ENCODE data around the genes OR52E4, CNGA4, DCHS1 and OR10A2.

GRCh38 chr11:5880287-5880814 lies at the start of gene OR52E4:
OR52E4 (plus strand) TSS chr11:5880629.
- RRBS: no CpG with 5 or more reads among the region's 5 CpGs
CAGE:
- cytosol, long polyA plus RNA: no peak
- long polyA plus RNA: no peak
- nucleus, long polyA plus RNA: no peak

DNA sequence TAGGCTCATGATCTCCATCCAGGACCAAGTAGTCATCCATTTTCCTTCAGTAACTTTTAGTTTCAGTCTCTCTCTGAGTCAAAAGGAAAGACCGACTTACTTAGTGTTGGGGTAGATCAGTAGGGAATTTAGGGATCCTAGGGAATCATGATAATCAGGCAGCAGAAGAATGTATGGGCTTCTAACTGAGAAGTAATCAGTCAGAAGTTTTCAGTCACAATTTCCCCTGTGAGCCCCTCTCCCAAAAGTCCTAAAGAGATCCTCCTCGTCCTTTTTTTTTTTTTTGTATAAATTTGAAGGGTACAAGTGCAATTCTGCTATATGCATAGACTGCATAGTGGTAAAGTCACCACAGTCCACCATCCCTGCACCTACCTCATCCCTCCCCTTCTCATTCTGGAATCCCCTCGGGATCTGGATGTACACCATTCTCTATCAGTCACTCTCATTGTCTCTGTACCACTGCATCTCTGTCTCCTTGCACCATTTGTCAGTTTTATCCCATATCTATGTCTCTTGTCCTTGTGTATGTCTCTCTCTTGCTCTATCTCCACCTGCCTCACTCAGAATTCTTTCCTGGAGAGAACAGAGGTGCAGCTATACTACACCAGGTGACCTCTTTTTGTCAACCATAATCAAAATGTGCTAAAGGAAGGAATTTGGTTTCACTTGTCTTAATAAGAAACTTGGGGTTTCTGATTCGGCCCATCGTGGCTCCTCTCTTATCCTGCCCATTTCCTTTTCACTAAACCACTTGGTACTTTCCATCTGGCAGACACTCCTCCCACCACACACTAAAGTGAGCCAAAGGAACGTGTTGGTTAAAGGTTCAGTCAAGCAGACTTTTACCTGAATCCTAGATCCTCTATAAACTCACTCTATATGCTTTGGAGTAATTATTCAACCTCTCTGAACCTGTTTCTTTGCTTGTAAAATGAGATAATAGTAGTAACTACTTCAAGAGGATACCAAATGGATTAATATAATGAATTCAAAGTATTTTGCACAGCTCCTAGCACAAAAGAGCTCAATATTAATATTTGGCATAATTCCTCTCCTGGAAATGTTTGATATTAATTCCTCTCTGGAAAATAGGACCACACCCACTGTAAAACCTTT lies 2.1 kb upstream of the C11orf42 start:
- RRBS: no CpG with 5 or more reads among the region's 6 CpGs
CAGE:
- cytosol, long polyA plus RNA: no peak
- long polyA plus RNA: no peak
- nucleus, long polyA plus RNA: no peak

GRCh38 chr11:6229776-6230435 lies 4.5 kb downstream of the FHIP1B start:
- RRBS: no CpG with 5 or more reads among the region's 2 CpGs
CAGE:
- cytosol, long polyA plus RNA: no peak
- long polyA plus RNA: no peak
- nucleus, long polyA plus RNA: no peak

GRCh38 chr11:6238750-6239290 lies at the start of gene CNGA4:
CNGA4 (plus strand) TSS chr11:6239089.
- RRBS: no CpG with 5 or more reads among the region's 1 CpG
CAGE:
- cytosol, long polyA plus RNA: no peak
- long polyA plus RNA: no peak
- nucleus, long polyA plus RNA: no peak

DNA sequence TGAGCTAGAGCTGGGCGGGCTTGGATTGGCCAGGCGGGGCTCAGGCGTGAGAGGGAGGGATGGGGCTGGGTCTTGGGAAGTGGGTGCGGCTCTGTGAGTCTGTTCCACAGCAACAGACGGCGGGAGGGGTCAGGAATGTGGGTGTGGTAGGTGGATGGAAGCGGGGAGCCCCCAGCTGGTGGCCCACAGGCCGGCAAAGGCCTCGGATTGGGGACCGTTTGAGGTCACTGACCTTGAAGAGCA lies 519 bp downstream of the CAVIN3 start:
- RRBS: no CpG with 5 or more reads among the region's 10 CpGs
CAGE:
- cytosol, long polyA plus RNA: start-site peak on the plus strand centred at position 147 of the sequence, 161 bp wide, 14 reads
- long polyA plus RNA: no peak
- nucleus, long polyA plus RNA: no peak

DNA sequence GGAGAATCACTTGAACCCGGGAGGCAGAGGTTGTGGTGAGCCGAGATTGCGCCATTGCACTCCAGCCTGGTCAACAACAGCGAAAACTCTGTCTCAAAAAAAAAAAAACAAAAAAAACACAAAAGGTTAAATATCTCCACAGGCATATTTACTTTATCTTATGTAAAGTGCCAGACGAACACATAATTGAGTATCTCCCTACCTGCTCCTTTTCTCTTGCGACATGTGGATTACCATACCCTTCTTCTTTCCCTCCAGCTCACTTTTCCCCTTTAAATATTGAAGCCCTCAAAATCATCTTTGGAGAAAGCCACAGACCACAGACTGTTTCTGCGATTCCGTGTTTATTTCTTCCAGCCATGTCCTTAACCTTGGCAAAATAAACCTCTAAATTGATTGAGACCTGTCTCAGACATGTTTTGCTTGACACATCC lies 2.2 kb upstream of the SMPD1 start:
- RRBS: no CpG with 5 or more reads among the region's 8 CpGs
CAGE:
- cytosol, long polyA plus RNA: no peak
- long polyA plus RNA: no peak
- nucleus, long polyA plus RNA: no peak

GRCh38 chr11:6438940-6439496 lies 1.8 kb downstream of the HPX start:
- RRBS: no CpG with 5 or more reads among the region's 1 CpG
CAGE:
- cytosol, long polyA plus RNA: no peak
- long polyA plus RNA: no peak
- nucleus, long polyA plus RNA: no peak

DNA sequence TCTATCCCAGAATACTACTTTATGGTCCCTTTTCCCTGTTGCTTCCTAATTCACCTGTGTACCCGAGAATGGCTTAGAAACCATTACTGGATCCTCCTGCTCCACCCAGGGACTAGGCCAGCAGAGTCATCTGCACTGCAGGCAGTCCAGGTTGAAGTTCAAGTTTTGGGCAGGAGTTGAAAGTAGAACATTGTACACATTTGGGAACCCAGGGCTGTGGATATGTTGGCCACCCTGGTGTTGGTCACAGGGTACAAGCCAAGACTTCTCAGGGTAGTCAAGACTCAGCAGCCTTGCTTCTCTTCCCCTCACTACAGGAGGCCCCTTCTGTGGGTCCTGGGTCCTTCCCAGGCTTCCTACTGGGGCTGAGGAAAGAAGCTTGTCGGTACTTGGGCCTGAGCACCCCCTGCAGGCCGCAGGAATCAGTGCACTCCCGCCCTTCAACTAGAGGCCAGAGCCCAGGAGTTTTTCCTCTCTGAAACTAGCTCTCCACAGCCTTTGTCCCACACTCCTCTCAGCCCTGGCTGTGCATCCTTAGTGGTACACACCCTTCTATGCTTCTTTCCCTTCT lies 2.5 kb upstream of the HPX start:
- RRBS: no CpG with 5 or more reads among the region's 4 CpGs
CAGE:
- cytosol, long polyA plus RNA: no peak
- long polyA plus RNA: no peak
- nucleus, long polyA plus RNA: no peak

GRCh38 chr11:6570646-6571237 lies 32.7 kb downstream of the RRP8 start:
- RRBS: no CpG with 5 or more reads among the region's 52 CpGs
CAGE:
- cytosol, long polyA plus RNA: no peak
- long polyA plus RNA: no peak
- nucleus, long polyA plus RNA: no peak

- RRBS: no CpG with 5 or more reads among the region's 4 CpGs
CAGE:
- cytosol, long polyA plus RNA: no peak
- long polyA plus RNA: no peak
- nucleus, long polyA plus RNA: no peak
These were observed 26.8 kb downstream of the RRP8 start for GRCh38 chr11:6576591-6576991.

DNA sequence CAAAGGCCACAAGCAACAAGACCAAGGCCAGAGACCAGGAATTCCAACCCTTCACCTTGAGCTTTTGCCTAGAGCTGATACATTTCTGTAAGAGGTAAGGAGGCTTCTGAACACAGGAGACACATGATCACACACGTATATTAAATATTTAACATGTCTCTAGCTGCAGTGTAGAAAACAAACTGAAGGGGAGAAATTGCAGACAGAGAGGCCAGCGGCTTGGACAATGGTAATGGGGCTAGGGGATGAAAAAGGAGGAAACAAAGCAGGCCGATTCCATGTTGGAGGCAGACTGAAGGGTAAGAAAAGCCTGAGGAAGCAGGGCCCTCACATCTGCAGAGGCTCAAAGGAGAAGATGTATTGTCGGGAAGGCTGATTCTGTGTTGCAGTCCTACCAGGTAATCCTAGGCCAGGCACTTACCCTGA lies 937 bp downstream of the RRP8 start:
- RRBS: no CpG with 5 or more reads among the region's 4 CpGs
CAGE:
- cytosol, long polyA plus RNA: no peak
- long polyA plus RNA: no peak
- nucleus, long polyA plus RNA: no peak

DNA sequence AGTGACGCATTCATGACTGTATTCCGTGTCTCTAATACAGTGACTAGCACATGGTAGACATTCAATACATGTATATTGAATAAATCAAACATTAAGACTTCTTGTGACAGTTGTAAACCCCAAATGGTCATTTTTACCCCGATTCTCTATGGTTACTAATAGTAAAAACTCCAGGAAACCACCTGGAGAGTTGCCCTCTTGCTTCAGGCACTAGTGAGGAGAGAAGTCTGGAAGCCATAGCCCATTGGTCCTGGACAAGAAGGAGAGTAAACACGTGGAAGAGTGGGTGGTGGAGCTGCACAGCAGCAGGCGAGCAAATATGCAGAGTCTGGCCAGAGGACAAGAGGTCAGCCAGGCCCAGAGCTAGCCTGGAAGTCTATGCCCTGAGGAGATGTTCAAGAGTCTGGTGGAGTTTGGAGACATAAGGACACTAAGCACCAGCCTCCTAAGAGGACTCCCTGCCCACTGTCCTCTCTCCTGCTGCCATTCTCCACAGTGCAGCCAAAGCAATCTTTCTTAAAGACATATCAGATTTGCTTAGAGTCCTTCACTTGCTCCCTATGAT lies 17.7 kb downstream of the DCHS1 start:
- RRBS: no CpG with 5 or more reads among the region's 5 CpGs
CAGE:
- cytosol, long polyA plus RNA: no peak
- long polyA plus RNA: no peak
- nucleus, long polyA plus RNA: no peak

- RRBS: 25% methylated on average over 2 of the region's 13 CpGs
CAGE:
- cytosol, long polyA plus RNA: no peak
- long polyA plus RNA: no peak
- nucleus, long polyA plus RNA: no peak
These were observed 8.6 kb downstream of the DCHS1 start for GRCh38 chr11:6646588-6647890.

GRCh38 chr11:6655673-6656169 lies at the start of gene DCHS1:
DCHS1 (minus strand) TSS chr11:6655809.
- RRBS: under 1% methylated on average over 18 of the region's 69 CpGs
CAGE:
- cytosol, long polyA plus RNA: start-site peak on the minus strand at chr11:6655822-6655842, 12 reads
- long polyA plus RNA: no peak
- nucleus, long polyA plus RNA: no peak

GRCh38 chr11:6680731-6681708 lies 2.1 kb downstream of the MRPL17 start:
- RRBS: no CpG with 5 or more reads among the region's 5 CpGs
CAGE:
- cytosol, long polyA plus RNA: no peak
- long polyA plus RNA: no peak
- nucleus, long polyA plus RNA: no peak

- RRBS: no CpG with 5 or more reads among the region's 1 CpG
CAGE:
- cytosol, long polyA plus RNA: no peak
- long polyA plus RNA: no peak
- nucleus, long polyA plus RNA: no peak
These were observed at the start of gene OR10A2 for GRCh38 chr11:6862907-6863351. OR10A2 (plus strand) TSS chr11:6863057.

DNA sequence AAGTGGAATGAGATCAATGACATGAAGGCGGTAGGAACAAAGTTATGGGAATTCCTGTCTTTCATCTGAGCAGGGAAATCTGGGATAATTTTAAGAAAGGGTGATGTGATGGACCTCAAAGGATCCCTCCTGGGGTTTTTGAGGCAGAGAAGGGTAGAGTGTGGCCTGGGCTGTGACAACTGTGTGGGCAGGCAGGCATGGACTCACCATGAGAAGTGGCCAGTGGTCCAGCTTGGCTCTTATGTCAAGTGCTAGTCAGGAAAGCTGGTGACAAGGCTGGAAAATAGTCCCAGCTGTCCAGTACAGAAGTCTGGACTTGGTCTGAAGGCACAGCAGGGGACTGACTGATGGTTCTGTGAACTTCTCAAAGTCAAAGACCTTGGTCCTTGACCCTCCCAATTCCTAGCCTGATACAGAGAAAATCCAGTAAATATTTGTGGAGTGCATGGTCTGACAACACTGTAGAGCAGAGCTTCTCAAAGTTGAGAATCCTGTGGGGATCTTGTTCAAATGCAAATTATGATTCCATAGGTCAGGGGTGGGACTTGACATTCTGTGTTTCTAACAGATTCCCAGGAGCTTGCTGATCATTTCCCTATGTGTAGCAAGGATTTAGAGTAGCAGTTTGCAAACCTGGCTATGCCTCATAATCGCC lies 1.7 kb downstream of the PPFIBP2 start:
- RRBS: no CpG with 5 or more reads among the region's 2 CpGs
CAGE:
- cytosol, long polyA plus RNA: no peak
- long polyA plus RNA: no peak
- nucleus, long polyA plus RNA: no peak

- RRBS: no CpG with 5 or more reads among the region's 8 CpGs
CAGE:
- cytosol, long polyA plus RNA: no peak
- long polyA plus RNA: no peak
- nucleus, long polyA plus RNA: no peak
These were observed 10.8 kb downstream of the PPFIBP2 start for GRCh38 chr11:7524322-7525283.

DNA sequence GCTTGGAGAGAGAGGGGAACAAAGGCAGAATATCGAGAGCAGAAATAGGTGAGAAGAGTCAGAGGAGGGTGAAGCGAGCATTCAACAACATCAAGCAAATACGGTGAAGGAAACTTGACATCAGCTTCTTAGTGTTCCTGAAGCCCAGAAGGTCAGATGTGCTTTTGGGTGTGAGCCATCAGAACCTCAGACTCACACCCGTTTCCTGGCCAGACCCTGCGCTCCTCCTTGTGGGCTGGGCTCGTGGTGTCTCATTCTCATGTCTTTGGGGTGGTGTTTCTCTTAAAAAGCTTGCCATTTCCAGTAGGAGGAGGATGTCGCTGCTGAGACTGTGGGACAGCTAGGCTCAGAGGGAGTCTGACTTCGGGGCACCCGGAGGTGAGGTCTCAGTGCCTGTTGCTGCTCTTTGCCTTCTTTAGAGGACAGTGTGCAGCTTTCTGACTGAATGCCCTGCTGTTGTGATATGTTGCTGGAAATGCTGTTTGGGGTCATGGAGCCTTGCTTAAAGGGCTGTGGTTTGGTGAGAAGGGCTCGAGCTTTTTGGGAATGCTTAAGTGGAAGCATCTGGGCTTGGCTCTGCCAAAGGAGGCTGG lies 24.3 kb downstream of the PPFIBP2 start:
- RRBS: no CpG with 5 or more reads among the region's 10 CpGs
CAGE:
- cytosol, long polyA plus RNA: no peak
- long polyA plus RNA: no peak
- nucleus, long polyA plus RNA: no peak

DNA sequence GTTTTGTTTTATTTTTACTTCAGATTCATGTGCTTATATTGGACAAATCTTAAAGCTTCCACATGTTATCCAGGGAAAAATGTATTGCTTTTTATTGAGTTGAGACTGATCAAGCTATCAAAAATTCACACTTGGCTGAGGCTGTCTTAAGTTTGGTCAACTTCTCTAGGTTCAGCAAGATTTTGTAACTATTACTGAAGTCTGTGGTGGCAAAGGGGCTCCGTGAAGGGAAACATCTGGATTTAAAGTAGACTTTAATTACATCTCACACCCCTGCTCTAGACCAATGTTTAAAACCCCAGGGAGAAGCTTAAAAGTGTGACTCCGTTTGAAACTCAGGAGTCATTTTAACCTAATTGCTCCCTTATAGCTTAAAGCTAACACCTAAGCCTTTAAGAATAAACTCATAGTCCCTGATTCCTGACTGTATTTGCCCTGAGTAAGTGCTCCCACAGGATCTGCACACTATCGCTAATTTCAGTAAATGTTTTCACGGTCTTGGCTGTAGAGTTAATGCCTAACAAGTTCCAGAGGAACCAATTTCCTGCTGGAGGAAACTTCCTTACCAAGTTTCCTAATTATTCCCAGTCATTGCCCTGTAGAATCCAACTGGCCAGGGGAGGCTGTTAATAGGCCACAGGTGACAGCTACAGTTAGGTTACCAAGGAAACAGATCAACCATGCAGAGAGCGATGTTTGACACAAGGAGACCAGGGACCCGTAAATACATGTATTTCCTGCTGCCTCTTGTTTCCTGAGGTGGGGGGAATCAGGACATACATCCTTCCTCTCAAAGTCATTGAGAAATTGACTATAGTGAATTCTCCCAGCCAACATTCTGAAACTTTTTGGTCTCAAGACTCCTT lies 40.4 kb downstream of the OR10A6 start:
- RRBS: no CpG with 5 or more reads among the region's 6 CpGs
CAGE:
- cytosol, long polyA plus RNA: no peak
- long polyA plus RNA: no peak
- nucleus, long polyA plus RNA: no peak

All from H1 (cell line).